Lower leg skin (tissue), 2 donors: ENCODE measurements around a stretch of chr17.

GRCh38 chr17:77735631-77736472 lies 222.7 kb upstream of the TNRC6C start:
- PRO-cap: no peak
- RAMPAGE, long total RNA, 2 experiments: no peak in any of the 2 experiments

DNA sequence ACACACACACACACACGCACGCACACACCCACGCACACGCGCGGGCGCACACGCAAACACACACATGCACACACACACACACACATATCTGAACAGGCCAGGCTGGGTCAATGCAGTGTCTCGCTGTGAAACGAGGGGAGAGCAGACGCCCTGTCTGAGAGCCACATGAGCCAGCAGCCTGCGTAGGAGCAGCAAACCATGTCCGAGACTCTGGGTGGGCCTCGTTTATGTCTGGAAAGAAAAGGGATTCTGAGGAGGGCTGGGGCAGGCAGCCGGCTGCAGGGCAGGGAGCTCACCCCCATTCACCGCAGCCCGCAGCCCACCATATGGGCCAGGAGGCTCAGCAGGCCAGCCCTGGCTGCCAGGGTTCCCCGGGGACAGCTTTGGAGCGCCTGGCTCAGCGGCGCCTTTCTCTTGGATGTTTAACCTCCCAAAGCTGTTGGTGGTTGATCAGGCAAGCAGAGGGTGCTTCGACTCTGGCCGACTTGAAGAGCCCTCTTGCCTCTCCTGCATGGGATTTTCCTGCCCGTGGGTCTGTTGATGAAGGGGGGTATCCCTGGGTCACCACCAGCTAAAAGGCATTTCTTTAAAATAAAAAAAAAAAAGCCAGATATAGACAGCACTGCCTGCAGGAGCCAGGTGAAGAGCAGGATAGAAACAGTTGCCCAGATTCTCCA lies 93.2 kb upstream of the TNRC6C start:
- PRO-cap: no peak
- RAMPAGE, long total RNA, 2 experiments: no peak in any of the 2 experiments

- PRO-cap: no peak
- RAMPAGE, long total RNA, 2 experiments: no peak in any of the 2 experiments
These were observed 16.2 kb upstream of the TNRC6C start for GRCh38 chr17:77942203-77942752.

DNA sequence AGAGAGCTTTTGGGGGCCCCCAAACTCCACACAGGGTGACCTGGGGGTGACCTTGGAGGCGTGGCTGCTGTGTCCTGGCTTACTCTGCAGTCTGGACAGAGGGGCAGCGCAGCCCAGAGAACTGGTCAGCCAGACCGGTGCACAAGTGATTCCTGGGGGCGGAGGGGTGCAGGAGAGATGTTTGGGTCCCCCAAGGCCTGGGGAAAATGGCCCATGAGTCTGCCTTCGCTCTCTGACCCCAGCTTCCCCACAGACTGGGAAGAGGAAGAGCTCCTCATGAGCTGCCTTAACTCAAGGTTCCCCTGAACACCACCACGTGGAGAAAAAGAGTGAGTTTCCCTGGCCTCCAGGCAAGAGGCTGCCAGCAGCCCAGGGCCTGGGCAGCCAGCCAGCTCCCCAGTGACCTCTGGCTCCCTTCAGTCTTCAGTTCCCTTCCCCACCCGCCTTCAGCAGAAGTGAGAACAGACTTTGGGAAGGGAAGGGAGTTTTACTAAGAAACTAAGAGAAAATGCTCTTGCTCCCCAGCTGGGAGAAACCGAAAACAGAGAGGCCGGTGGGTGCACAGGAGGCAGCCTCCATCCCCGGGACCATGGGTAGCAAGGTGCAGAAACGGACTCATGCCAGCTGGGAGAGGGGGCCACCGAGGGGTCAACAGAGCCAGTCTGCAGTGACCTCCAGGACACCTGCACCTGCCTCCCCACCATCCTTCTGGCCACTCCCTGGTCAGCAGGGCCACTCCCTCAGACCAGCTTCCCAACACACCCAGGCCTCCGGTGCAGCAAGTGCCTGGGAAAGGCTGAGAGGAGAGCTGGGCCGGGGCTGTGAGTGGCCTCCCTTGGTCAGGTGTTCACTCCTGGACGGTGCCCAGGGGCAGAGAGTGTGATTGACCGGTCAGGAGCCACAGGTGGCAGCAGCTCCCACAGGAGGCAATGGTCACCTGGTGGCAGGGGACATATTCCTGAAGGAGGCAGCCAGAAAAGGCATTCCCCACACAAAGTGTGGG lies 1.8 kb upstream of the C17orf99 start:
- PRO-cap: no peak
- RAMPAGE, long total RNA, 2 experiments: no peak in any of the 2 experiments

DNA sequence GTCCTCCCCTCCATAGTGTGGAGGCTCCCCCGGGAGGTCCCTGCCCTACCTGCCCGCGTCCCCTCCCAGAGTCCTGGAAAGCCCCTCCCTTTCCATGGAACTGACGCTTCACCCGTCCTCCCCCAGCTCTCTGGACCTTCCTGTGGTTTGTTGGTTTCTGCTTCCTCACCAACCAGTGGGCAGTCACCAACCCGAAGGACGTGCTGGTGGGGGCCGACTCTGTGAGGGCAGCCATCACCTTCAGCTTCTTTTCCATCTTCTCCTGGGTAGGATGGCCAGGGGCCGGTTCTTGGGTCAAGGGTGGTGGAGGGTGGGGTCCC lies 3.0 kb downstream of the SYNGR2 start:
- PRO-cap: no peak
- RAMPAGE, long total RNA, 2 experiments: no peak in any of the 2 experiments

GRCh38 chr17:78171704-78172546 lies 3.5 kb downstream of the SYNGR2 start:
- PRO-cap: bidirectional peak, plus-strand start at chr17:78172590, minus-strand start at chr17:78172477
- RAMPAGE, long total RNA, 2 experiments: no peak in any of the 2 experiments

GRCh38 chr17:78184108-78184753 lies 2.6 kb downstream of the TK1 start:
- PRO-cap: no peak
- RAMPAGE, long total RNA, 2 experiments: no peak in any of the 2 experiments

- PRO-cap: no peak
- RAMPAGE, long total RNA, 2 experiments: no peak in any of the 2 experiments
These were observed 4.5 kb upstream of the TMEM235 start for GRCh38 chr17:78226874-78227355.

DNA sequence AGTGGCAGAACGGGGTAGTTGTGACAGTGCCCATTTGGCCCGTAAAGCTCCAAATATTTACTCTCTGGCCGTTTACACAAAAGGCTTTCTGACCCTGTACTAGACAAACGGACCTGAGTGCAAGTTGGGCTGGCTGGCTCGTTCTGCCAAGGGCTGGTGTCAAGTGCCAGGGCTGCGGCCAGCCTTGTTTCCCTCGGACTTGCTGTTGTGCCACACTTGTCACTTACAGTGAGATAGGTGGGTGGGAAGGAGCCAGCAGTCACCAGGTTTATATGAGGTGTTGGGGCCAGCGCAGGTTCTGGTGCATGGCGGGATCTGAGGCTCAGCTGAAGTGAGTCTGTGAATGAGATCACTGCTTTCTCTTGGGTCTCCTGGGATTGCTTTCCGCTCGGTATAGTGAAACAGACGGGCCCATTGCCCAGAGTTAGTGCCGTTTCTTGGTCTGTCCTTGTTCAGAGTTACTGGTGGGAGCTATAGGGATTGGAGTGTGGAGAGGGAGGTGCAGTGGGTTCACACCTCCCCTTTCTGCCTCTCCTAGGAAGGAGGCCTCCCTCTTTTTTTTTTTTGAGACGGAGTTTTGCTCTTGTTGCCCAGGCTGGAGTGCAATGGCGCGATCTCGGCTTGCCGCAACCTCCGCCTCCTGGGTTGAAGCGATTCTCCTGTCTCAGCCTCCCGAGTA lies 18.6 kb downstream of the PGS1 start:
- PRO-cap: no peak
- RAMPAGE, long total RNA, 2 experiments: no peak in any of the 2 experiments

DNA sequence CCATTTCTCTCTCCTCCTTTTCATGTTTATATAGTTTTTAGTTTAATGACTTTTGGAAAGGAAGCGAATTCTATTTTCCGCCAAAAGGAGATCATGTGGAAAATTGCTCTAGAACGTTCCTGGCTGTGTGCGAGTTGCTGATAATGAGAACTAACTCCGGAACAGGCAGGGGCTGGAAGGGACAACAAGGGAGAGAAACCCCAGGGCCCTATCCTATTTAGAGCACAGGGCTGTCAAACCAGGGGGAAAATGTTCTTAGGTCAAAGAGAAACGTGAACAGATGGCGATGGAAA lies 13.7 kb downstream of the DNAH17 start:
- PRO-cap: unidirectional peak, plus-strand start at position 164 of the sequence
- RAMPAGE, long total RNA, 2 experiments: no peak in any of the 2 experiments

- PRO-cap: no peak
- RAMPAGE, long total RNA, 2 experiments: no peak in any of the 2 experiments
These were observed 20.7 kb upstream of the DNAH17 start for GRCh38 chr17:78597852-78598296.

DNA sequence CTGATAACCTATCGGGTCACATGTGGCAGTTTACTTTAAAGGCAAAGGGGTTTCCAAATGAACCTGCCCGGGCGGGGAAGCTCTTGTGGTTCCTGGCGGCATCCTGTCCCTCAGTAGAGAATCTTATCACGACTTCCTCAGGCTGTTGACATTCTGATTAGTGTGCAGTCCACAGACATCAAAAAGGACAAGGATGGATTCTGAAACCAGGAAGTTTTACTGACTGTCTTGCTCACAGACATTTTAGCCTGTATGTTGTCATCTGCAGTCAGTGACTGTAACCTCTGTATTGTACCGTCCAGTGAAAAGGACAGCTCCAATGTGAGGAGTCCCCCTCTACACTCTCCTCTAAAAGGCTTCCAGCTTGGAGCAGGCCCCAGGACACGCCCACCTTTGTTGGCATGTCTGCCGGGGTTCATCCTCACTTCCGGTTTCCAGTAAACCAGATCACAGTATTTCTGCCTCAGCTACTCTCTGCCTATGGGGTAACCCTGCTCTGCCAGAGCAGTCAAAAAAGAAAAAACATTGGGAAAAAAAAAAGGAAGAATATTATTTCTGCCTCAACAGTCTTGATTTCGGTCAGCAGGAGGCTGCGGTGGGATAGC lies 88.9 kb upstream of the DNAH17 start:
- PRO-cap: no peak
- RAMPAGE, long total RNA, 2 experiments: no peak in any of the 2 experiments

DNA sequence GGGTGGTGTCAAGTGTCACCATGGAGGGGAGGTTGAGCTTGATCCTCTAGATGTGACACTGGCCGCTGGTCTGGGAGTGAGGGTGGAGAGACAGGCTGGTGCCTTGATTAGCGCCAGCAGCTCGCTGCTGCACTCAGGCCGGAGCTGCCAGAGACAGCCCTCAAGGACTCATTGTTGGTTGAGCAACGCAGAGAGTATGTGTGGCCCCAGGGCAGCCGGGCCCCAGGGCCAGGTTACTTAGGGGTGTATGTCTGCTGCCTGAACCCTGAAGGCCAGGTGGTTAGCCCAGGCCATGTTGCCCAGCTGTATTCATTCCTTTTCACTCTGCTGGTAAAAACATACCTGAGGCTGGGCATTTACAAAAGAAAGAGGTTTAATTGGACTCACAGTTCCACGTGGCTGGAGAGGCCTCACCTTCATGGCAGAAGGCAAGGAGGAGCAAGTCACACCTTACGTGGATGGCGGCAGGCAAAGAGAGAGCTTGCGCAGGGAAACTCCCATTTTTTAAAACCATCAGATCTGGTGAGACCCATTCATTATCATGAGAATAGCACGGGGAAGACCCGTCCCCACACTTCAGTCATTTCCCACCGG lies 89.5 kb upstream of the DNAH17 start:
- PRO-cap: no peak
- RAMPAGE, long total RNA, 2 experiments: no peak in any of the 2 experiments

DNA sequence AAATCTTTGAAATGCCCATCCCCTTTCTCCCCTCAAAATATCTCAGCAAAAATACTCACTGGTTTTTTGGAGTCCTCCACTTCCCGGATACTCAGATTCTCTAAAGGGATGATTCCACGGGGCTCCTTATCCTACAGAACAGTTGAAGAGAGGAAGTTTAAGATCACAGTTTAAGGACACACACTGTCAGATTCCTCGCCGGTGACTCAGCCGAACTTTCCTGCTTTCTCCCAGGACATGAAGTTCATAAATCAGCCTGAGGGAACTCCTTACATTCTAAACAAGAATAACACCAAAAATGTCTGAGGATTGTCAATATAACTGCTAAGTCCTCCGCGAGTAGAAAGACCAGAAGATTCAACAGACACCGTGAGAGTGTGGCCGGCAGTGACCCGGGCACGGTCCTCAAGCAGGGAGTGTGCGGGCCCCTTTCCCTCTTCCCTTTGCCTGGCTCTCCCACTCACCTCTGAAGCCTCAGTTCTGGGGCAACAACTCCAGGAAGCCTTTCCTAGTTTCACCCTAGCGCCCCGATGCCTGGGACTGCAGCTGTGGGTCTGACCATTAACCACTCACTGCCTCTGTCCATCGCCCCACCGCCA lies 101.1 kb downstream of the CYTH1 start:
- PRO-cap: no peak
- RAMPAGE, long total RNA, 2 experiments: no peak in any of the 2 experiments

DNA sequence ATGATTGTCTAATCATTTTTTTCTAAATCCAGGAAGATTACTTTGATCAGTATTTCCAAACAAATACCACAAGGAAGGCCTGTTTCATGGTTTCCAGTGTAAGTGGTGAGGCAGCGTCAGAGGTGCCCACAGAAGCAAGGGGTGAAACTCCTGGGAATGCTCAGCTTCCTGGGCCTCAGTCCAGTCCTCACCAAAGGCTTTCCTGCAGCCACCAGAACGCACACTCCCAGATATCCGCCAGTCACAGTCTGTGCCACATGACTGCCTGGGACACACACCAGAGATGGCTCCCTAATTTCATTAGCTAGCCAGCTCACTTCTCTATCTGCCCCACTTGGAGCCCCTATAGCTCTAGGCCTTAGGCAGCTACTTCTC lies 77.1 kb downstream of the CYTH1 start:
- PRO-cap: no peak
- RAMPAGE, long total RNA, 2 experiments: no peak in any of the 2 experiments

DNA sequence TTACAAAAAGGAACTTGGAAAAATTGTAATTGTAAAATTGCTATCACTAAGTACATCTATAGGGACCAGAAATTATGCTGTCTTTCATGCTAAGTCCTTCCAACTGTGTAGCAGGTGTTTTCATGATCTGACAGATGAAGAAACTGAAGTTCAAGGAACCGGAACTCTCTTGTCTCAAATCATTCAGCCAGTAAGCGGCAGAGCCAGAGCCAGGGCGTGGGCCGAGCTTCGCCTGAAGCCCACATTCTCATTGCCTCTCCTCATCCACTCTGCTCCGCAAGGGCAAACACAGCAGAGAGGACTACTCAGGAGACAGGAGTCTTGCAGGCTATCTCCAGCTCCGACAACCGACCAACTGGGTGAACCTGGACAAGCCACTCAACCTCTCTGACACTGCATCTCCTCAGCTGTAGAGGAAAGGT lies 73.0 kb downstream of the CYTH1 start:
- PRO-cap: no peak
- RAMPAGE, long total RNA, 2 experiments: no peak in any of the 2 experiments

DNA sequence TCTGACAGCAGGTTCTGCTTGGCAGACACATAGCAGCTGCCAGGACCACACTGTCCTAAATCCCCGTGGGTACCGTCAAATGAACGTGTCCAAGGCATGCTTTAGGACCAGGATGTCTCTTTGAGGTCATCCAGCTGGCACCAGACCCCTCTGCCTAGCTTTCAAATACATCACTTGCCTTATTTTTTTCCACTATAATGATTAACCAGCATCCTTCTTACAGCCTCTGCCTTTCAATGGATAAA lies 64.4 kb downstream of the CYTH1 start:
- PRO-cap: no peak
- RAMPAGE, long total RNA, 2 experiments: no peak in any of the 2 experiments

- PRO-cap: no peak
- RAMPAGE, long total RNA, 2 experiments: no peak in any of the 2 experiments
These were observed 47.4 kb downstream of the CYTH1 start for GRCh38 chr17:78734640-78735189.

GRCh38 chr17:78779338-78779600 lies 2.8 kb downstream of the CYTH1 start:
- PRO-cap: no peak
- RAMPAGE, long total RNA, 2 experiments: no peak in any of the 2 experiments

GRCh38 chr17:78783415-78784400 lies 1.6 kb upstream of the CYTH1 start:
- PRO-cap: no peak
- RAMPAGE, long total RNA, 2 experiments: no peak in any of the 2 experiments